ENCODE measurements around a stretch of chr17.

DNA sequence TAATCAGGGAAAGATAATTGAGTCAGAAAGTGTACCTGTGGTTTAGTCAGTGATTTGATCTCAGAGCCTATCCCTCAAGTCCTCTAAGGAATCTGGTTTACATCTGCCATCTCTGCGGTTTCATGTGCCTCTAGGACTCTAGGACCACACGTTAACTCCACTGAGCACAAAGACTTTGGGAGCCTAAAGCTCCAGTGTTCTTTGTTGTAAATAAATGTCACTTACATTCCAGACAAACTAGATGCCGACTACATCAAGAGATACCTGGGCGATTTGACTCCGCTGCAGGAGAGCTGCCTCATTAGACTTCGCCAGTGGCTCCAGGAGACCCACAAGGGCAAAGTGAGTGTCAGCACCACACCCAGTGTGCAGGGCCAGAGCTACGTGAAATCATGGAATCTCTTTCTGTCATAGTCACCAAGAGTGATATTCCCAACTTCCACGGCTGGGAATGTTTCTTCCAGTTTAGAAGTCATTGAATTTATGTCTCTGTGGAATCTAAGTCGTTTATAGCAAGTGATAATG, 55.3 kb downstream of the SEC14L1 start:
- RRBS, result no CpG with 5 or more reads among the region's 9 CpGs

DNA sequence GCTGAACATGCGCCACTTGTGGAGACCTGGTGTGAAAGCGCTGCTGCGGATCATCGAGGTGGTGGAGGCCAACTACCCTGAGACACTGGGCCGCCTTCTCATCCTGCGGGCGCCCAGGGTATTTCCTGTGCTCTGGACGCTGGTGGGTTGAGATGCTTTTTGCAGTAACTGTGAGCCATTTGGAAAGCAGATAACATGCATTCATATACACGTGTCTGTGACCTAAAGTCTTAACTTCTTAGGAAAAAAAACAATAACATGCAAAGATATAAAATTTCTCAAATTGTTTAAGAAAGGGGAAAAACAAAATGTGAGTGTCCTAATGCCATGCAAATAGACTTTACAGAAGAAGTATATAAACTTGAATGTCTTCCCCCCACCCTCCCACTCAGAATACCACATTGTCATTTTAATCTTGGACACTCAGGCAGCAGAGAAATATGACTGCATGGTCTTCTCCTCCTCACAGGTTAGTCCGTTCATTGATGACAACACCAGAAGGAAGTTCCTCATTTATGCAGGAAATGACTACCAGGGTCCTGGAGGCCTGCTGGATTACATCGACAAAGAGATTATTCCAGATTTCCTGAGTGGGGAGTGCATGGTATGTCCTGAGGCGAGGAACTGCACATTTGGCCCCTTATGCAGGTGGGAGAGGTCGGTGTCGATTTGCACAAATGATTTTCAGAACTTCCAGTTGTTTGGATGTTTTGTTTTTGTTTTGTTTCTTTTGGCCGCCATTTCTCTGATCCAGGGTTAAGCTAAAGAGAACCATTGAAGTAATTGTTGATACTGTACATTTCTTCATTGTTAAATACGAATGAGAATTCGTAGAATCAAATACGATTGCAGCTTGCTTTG, 65.7 kb downstream of the SEC14L1 start:
- RRBS, result no CpG with 5 or more reads among the region's 18 CpGs

GRCh38 chr17:77211671-77212161, 69.6 kb upstream of the SEPTIN9 start:
- RRBS, result no CpG with 5 or more reads among the region's 18 CpGs

- RRBS, result no CpG with 5 or more reads among the region's 15 CpGs
Observed at GRCh38 chr17:77311325-77312026, 30.2 kb downstream of the SEPTIN9 start.

- RRBS, result no CpG with 5 or more reads among the region's 7 CpGs
Observed at GRCh38 chr17:77342303-77342815, 61.1 kb downstream of the SEPTIN9 start.

DNA sequence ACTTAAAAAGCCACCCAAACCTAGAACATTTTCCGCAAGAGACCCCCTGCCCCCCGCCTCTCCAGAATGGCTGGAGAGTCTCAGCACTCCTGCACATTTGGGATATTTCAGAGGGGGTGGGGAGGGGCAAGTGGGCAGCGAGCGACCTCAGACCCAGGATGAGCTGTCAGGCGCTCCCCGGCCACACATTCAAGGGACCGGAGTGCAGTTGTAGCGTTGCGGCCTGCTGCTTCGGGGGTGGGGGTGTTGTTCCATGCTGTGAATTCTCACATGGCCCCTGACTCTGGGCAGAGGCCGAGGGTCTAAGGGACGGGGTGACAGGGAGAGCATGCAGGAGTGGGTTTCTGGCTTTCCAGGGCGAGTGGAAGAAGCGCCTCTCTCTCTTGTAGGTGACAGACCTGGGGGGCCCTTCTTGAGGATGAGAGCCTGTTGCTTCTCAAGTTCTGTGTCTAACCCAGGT, 90.6 kb downstream of the SEPTIN9 start:
- RRBS, result no CpG with 5 or more reads among the region's 14 CpGs

GRCh38 chr17:77372731-77373718, 91.7 kb downstream of the SEPTIN9 start:
- RRBS, result 2% methylated on average over 46 of the region's 103 CpGs

GRCh38 chr17:77373719-77374817, 92.8 kb downstream of the SEPTIN9 start:
- RRBS, result 5% methylated on average over 4 of the region's 68 CpGs

DNA sequence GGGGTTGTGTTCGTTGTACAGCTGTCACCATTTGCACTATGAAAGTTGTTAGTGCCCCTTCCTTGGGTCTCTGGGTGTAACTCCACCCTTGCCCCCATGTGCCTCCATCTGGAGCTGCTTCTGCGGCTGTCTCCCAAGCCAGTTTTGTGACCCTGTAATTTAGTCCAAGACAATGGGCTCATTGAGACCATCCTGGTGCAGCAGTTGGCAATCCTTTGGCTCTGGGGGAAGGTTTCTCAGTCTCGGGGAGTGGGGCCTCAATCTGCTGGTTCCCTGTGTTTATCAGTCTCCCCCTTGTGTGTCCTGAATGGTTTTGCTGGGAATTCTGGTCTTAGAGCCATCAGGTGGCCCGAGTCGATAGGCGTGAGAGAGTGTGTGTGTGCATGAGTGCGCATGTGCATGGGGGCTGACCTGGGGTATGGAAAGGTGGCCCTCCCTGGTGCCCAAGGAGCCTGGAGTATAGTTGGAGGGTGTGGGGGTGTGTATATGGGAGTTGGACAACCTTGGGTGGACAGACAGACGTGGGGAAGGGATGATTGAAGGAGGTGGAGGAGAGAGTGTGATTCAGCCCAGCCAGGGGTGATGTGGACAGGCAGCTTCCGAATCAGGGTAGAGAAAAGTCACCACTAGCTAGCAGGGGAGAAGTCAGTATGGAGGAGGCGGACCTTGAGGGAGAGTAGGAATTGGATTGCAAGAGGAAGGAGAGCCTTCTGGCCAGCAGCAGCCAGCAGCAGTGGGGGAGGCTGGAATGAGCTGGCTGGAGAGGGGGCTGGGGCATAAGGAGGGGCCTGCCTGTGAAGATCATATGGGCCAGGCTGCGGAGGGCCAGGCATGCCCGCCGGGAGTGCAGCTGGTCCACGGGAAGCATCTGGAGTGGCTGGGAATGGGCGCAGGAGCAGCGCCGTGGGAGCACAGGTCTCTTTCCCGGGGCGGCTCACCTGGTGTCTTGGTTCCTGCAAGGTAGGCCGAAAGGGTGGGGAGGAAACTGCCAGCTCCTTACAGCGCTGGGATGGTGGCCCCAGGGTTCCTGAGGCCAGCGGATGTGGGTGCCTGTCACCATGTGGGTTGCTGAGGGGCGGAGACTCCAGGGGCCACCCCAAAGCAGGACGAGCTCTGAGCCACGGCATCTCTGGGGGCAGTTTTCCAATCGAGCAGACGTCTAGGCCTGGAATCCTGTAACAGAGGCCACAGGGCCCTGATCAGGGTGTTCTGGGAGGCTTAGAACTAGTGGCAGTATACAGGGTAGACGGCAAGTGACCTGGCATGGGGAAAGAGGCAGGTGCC, 94.6 kb downstream of the SEPTIN9 start:
- RRBS, result 73% methylated on average over 5 of the region's 28 CpGs

- RRBS, result no CpG with 5 or more reads among the region's 16 CpGs
Observed at GRCh38 chr17:77445025-77445877, 164.0 kb downstream of the SEPTIN9 start.

DNA sequence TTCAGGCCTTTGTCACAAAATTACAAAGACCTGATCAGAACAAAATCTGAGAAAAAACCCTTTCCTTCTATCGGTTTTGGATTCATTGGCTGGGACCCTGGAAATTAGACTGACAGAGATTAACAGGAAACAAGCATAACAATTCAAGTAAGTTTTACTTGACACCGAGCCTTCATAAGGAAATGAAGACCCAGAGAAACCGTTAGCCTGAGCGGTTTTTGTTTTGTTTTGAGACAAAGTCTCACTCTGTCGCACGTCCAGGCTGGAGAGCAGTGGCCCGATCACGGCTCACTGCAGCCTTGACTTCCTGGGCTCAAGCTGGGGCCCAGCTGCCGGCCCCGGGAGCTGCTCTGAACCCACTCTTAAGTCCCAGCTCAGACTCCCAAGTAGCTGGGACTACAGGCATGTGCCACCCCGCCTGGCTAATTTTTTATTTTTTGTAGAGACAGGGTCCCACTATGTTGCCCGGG, 180.8 kb downstream of the SEPTIN9 start:
- RRBS, result no CpG with 5 or more reads among the region's 12 CpGs

- RRBS, result no CpG with 5 or more reads among the region's 10 CpGs
Observed at GRCh38 chr17:77600830-77601531, 319.7 kb downstream of the SEPTIN9 start.

GRCh38 chr17:78110762-78112040, 17.4 kb downstream of the TMC6 start:
- RRBS, result no CpG with 5 or more reads among the region's 41 CpGs

DNA sequence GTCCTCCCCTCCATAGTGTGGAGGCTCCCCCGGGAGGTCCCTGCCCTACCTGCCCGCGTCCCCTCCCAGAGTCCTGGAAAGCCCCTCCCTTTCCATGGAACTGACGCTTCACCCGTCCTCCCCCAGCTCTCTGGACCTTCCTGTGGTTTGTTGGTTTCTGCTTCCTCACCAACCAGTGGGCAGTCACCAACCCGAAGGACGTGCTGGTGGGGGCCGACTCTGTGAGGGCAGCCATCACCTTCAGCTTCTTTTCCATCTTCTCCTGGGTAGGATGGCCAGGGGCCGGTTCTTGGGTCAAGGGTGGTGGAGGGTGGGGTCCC, 3.0 kb downstream of the SYNGR2 start:
- RRBS, result no CpG with 5 or more reads among the region's 9 CpGs

DNA sequence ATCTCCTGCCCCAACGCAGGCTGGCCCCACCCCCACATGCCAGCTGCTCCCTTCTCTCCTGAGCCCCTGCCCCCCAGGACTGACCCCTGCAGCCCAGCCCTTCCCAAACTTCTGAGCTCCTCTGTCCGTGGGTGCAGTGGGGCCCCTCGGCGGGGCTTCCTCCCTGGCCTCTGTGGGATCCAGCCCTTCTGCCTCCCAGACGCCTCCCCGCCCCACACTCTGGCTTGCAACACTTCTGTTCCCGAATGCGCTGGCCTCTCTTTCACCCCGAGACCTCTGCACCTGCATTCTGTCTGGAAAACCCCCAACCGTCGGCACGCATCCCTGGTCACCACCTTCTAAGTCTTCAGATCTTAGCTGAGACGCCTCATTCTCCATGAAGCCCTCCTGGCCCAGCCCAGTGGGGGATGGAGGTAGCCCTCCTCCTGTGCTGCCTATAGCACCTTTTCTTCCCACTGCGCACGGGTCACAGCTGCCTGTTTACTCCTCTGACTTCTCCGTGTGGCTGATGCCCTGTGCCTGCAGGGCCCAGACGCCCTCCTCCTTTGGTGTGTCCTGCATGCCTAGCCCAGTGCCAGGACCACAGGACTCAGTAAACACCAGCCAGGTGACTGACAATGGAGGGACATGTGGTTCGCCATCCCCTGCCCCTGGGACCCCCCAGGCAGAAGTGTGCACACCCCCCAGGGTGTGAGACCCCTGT, 26.5 kb downstream of the TMEM235 start:
- RRBS, result no CpG with 5 or more reads among the region's 18 CpGs

DNA sequence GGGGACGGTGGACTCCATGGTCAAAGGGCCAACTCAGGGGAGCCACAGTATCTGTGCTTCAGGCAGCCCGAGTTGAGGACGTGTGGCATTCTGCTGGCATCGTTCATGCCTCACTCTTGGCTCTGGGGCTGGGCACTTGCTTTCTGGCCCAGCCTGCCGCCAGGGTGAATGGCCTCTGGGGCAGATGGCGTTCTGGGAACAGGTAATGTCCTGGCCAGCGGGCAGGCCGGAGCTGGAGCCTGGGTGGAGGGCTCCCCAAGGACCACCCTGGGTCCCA, 60.5 kb downstream of the TMEM235 start:
- RRBS, result no CpG with 5 or more reads among the region's 8 CpGs

DNA sequence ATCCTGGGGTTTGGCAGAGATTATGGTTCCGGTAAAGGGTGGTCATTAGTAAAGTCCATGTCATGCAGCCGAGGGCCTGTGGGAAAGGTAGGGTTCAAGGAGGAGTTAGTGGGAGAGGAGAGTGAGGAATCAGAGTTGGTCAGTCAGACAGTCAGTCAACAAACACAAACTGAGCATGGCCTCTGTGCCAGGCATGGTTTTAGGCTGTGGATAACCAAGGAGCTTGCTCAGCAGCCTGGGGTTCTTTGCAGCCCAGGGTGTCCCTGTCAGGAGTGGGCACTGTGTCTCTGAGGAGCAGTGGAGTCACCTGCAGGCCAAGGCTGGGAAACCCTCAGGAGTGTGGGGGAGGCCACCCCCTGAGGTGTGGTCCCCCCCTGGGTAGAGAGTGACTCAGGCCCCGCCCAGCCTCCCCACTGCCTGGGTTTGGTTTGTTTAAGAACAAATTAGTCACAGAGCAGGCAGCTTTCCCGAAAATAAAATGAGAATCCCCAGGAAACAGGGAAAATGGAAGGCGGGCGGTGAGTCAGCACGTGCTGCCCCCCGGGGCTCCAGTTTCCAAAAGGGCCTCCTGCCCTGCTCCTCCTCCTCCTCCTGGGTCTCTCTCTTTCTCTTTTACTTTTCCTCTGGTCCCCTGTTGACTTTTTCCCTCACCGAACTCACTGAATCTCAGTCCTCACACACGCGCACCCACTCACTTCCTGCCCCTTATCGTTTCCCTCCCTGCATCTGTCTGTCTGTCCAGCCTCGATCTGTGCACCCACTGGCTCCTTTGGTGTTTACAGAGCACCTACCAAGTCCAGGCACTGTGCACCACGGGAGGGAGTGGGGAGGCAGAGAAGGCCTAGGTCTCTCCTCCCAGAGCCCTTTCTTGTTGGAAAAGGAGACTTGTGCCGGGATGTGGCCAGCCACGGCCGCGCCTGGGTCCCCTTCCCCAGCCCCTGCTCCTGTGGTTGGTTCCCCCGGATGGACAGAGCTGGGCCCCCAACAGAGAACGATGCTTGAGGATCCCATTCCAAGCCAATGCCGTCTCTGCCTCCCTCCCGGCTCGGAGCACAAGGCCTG, 44.3 kb downstream of the SOCS3 start:
- RRBS, result 85% methylated on average over 9 of the region's 23 CpGs

GRCh38 chr17:78322591-78323473, 37.0 kb downstream of the SOCS3 start:
- RRBS, result no CpG with 5 or more reads among the region's 19 CpGs

DNA sequence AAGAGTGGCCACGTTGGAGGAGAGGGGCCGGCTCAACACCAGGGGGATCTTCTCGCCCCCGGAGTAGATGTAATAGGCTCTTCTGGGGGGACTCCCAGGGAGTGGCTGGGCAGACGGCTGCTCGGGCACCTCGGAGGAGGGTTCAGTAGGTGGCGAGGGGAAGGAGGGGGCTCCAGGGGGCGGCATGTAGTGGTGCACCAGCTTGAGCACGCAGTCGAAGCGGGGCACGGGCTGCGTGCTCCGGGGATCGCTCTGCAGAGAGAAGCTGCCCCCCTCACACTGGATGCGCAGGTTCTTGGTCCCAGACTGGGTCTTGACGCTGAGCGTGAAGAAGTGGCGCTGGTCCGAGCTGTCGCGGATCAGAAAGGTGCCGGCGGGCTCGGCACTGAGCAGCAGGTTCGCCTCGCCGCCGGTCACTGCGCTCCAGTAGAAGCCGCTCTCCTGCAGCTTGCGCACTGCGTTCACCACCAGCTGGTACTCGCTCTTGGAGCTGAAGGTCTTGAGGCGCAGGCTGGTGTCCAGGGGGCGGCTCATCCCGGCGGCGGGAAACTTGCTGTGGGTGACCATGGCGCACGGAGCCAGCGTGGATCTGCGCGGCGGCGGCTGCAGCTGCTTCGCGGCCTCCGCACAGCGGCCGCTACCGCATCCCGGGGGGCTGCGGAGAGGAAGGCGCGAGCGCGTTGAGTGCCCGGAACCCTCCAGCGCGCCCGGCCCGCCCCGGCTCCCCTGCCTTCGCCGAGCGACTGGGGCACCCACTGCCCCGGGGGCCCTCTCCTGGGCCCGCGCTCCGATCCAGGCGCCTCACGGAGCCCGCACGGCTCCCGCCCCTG, 1.1 kb downstream of the SOCS3 start:
- RRBS, result 5% methylated on average over 29 of the region's 77 CpGs

- RRBS, result no CpG with 5 or more reads among the region's 17 CpGs
Observed at GRCh38 chr17:78366178-78366808, 6.4 kb upstream of the SOCS3 start.

All from brain (tissue), 1 donor.